Measurements from ENCODE around the genes CREB3L4, JTB, RAB13 and C1orf43.

DNA sequence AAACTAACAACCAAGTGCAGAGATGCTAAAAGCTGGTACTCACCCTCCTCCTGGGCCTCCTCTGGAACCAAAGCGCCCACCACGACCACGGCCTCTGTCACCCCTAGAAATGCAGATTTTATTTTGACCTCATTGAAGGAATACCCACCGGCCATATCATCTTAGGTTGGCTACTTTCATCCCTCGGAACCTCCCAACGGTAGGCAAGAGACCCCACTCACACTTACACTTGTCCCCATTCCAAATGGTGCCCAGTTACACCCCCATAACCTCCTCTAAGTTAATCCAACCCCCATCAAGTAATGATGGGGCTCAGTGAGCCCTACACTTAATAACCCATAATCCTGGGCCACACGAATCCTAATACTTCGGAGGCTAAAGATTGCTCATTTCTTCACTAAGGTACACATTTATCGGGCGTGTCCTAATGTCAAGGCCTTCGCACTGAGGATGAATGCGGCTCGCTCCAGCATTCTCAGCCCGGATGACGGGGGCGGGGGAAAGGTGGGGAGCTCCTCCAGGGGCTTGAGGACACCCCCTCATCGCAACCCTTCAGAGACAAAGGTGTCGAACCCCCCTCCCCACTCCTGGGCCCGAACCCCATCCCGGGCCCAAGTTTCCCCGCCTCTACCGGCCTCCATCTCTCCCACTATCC is 538 bp downstream of the ILF2 start:
- PRO-cap, result no peak

DNA sequence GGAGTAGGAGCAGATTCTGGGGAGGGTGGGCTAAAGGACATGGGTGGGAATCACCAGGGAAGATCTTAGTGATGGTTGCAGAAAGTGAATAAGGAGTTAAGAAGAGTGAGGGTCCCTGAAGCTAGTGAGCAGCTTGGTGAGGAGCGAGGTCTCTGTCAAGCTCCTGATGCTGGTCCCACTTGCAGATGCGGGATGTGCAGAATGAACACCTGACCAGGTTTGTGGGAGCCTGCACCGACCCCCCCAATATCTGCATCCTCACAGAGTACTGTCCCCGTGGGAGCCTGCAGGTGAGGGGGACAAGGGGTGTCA is 7.9 kb downstream of the NPR1 start:
- PRO-cap, result no peak

DNA sequence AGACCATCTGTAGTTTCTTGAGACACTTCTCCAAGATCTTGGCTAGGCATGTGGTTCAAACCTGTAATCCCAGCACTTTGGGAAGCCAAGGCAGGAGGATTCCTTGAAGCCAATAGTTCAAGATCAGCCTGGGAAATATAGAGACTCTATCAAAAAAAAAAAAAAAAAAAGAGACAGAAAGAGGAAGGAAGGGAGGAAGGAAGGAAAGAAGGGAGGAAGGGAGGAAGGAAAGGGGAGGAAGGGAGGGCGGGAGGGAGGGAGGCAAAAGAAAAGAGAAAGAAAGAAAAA is 20.4 kb upstream of the INTS3 start:
- PRO-cap, result no peak

DNA sequence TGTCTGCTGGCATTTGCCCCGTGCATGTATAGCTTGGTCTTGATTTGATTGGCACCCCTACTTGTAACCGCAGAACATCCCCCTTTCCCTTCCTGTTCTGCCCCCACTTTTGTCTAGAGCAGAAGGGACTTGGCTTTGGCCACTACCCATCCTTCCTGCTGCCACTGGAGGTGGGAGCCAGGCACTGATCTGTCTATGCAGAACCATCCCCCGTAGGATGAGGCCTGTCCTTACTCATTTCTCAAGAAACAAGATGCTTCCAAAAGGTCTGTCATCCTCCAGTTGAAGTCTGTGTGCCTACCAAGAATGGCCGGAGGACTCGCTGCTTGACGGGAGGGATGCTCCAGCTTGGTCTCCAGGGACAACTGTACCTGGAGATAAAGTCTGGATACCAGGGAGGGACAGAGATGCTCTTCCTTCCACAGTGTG is 1.1 kb upstream of the SLC27A3 start:
- PRO-cap, result no peak

- PRO-cap, result no peak
Measured at GRCh38 chr1:153853554-153854097, 69.1 kb downstream of the GATAD2B start.

GRCh38 chr1:153923017-153923431 is 252 bp upstream of the GATAD2B start:
- PRO-cap, result bidirectional peak, plus-strand start at chr1:153923257, minus-strand start at chr1:153922972; unidirectional peak, plus-strand start at chr1:153923394

- PRO-cap, result no peak
Measured at GRCh38 chr1:153928540-153929578, 6.1 kb upstream of the GATAD2B start.

GRCh38 chr1:153967118-153968087 is at the start of gene CREB3L4:
Gene CREB3L4, plus strand, starts transcription at chr1:153967902.
- PRO-cap, result bidirectional peak, plus-strand start at chr1:153967238, minus-strand start at chr1:153967311; bidirectional peak, plus-strand start at chr1:153967514, minus-strand start at chr1:153967434; bidirectional peak, plus-strand start at chr1:153967839, minus-strand start at chr1:153967712

GRCh38 chr1:153977545-153978229 is at the start of gene JTB:
Gene JTB, minus strand, starts transcription at chr1:153977674.
- PRO-cap, result bidirectional peak, plus-strand start at chr1:153977754, minus-strand start at chr1:153977674

GRCh38 chr1:153984288-153984650 is 1.9 kb downstream of the RAB13 start:
- PRO-cap, result no peak

DNA sequence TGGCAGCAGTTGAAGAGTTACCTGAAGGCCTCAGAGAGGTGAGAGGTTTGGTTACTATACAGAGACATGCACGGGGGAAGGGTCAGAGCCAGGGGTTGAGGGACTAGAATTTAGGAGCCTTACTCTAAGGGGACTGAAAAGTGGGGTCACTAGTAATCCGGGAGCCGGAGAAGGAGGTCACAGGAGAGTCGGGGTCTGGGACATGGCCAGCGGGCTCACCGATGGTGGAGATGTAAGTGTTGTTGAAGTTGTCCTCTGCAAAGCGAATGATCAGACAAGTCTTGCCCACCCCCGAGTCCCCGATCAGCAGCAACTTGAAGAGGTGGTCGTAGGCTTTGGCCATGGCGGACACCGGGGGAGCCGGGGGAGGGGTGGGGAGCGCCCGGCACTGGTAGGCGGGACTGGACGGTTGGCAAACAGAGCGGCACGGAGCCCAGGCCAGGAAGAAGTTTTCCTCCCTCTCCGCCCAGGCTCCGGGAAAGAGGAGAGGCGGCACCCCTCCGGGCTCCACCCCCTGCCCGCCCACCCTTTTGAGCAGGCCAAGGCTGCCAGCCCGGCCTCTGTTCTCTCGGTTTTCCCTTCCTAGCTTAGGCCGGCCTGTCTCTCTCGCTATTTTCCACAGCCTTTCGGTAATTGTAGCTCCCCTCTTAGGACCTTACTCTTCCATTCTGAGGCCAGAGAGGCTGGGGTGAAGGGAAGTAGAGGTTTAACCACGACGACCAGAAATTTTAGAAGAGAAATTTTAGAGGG is at the start of gene RAB13:
RAB13 (minus strand) TSS at position 446 of the 750 bp plus-strand sequence.
- PRO-cap, result unidirectional peak, minus-strand start at position 214 of the sequence; bidirectional peak, plus-strand start at position 559 of the sequence, minus-strand start at position 445 of the sequence

DNA sequence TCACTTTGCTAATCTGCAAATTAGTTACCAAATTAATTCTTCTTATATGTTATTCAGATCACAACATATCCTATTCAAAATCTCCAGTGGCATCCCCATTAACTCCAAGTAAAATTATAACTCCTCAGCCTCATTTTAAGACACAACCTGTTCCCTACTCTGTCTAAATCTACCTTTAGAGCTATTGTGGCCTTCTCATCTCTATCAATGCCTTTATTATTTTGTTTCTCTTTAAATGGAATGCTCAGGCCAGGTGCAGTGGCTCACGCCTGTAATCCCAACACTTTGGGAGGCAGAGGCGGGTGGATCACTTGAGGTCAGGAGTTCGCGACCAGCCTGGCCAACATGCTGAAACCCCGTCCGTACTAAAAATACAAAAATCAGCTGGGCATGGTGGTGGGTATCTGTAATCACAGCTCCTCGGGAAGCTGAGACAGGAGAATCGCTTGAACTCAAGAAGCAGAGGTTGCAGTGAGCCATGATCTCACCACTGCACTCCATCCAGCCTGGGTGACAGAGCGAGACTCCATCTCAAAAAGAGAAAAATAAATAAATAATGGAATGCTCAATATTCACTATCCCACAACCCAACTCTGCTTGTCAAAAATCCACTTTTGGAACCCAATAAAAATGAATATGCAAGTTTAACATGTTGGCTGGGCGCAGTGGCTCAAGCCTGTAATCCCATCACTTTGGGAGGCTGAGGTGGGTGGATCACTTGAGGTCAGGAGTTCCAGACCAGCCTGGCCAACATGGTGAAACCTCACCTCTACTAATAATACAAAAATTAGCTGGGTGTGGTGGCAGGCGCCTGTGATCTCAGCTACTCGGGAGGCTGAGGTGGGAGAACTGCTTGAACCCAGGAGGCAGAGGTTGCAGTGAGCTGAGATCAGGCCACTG is 26.8 kb downstream of the TPM3 start:
- PRO-cap, result no peak

GRCh38 chr1:154219990-154220849 is at the start of gene C1orf43:
Gene C1orf43, minus strand, starts transcription at chr1:154220590.
- PRO-cap, result bidirectional peak, plus-strand start at chr1:154220372, minus-strand start at chr1:154220371; bidirectional peak, plus-strand start at chr1:154220950, minus-strand start at chr1:154220560

DNA sequence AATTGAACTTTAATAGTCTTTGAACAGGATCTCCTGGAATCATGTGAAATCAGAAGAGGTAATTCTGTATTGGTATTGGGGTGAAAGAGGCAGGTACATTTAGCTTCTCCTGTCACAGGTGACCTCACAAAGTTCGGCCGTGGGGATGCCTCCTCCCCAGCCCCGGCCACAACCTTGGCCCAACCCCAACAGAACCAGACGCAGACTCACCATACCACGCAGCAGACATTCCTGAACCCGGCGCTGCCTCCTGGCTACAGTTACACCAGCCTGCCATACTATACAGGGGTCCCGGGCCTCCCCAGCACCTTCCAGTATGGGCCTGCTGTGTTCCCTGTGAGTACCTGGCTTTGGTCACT is 11.7 kb upstream of the HAX1 start:
- PRO-cap, result no peak

- PRO-cap, result no peak
Measured at GRCh38 chr1:154348634-154349070, 23.3 kb downstream of the ATP8B2 start.

DNA sequence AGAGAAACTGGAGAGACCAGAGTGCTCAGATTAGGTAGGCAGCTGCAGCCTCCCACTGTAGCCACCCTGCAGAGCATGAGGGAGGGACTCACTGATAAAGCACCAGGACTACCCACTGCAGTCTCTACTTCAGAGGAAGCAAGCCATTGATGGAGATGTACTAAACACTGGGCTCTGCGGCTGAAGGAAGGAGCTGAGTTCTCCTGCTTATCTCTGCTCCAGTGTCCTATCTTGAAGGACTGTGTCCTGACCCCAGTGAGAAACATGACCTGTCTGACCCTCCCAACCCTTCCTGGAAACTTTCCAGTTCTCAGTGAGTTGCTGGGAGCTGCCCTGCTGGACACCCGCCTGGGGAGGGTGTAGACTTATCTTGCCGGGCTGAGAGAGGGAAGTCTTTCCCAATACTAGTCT is 29.2 kb downstream of the ATP8B2 start:
- PRO-cap, result unidirectional peak, minus-strand start at position 220 of the sequence

- PRO-cap, result no peak
Measured at GRCh38 chr1:154403505-154404104, 1.5 kb upstream of the IL6R start.

DNA sequence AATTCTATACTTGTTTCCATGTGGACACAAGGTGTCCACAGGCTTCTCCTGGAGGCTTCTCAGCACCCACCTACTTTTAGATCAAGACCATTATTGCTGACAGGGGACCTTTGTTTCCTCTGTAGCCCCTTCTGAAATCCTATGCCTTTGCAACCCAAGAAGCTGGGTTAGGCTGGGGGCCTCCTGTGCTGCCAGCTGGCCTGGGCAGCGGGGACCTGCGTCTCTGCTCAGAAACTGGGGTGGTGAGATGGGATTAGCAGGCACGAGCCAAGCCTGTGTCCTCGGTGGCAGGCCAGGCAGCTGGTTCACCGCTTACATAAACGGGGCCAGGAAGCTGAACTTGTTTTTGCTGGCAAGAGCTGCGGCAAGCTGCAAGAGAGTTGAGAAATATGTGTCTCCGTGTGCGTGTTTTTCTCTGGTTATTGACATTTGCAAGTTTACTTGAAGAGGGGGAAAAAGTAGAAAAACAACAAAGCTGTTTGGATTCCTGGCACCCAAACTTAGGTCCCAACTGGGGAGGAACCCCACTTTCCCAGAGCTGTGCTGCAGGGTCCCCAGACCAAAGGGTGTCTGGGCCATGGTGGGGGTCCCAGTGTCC is 14.3 kb downstream of the IL6R start:
- PRO-cap, result no peak

- PRO-cap, result no peak
Measured at GRCh38 chr1:154460343-154461016, 41.5 kb upstream of the TDRD10 start.

GRCh38 chr1:154463129-154463381 is 39.0 kb upstream of the TDRD10 start:
- PRO-cap, result no peak

Measured in left colon (tissue), 1 donor.